ENCODE measurements around the gene RBM47.

GRCh38 chr4:40219468-40219738 is 22.6 kb downstream of the RHOH start:
- PRO-cap: no peak

- PRO-cap: no peak
These were observed 49.2 kb downstream of the RHOH start for GRCh38 chr4:40245948-40246541.

DNA sequence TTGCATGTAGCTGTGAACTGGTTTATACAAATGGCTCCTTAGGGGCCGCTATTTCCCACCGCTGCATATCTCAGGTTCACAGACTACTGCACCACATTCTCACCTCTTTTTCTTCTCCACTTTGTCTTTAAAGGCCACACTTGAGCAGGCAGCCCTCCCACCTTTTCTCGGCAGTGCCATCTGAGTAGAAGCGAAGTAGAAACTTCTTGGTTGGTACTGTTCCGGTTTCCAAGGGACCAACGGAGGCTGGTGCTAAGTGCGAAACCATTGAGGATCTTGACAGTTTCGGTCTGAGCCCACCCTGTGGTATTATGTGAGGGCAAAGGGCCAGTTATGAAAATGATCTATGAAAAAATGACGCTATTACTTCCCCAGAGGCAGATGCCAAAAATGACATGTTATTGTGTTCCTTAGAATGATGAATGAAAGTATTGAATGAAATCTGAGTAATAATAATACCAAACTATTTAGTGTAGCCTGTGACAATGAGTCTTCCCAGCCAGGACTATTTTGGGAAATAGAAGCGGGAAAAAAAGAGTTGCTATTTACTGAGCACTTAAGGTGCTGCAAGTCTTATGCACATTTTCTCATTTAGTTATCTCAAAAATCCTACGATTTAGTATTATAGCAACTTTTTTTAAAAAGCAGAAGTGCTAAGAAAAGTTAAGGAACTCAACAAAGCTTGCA is 29.7 kb upstream of the CHRNA9 start:
- PRO-cap: no peak

DNA sequence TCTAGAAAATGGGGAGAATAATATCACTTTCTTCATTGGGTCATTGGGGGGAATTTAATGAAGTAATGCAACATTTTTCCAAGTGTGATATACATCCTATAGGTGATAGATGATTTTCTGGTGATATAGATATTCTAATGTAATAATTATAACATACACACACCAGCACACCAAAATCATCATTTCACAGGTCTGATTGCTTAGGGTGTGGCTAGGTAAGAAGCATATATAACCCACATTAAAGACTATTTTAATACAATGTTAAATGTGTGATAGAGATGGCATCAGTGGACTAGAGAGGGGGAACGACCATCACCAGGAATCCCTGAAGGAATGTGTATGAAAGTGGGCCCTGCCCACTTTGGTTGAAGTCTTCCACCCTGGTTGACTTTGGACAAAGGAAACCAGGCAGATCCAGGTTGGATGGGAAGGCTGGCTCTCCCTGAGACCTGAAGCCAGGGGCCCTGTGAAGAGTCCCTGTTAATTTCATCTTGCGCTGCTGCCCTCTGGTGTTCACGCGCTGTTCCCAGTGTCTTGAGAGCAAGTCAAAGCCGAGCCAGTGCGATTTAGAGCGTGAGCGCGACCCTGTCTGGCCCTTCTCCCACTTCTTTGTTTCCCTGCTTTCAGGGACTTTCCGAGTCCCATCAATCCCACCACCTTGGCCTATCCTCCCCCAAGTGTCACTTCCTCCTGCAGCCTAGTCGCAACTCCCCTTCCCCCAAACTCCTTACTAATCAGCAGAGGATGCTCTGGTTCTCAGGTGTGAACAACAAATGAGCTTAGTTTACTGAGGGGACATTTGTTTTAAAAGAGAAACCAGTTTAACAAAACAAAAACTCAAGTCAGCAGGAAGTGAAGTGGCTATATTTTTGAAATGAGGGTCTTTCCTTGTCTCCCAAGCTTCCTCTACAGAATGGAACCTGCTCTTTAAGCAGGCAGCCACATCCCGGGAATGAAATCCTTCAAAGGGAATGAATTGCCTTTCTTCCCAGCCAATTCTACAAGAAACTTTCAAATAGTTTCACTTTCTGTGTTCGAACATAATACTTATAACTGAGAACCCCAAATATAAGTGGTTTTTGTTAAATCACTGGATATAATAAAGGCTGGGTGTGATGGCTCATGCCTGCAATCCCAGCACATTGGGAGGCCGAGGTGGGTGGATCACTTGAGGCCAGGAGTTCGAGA is 25.8 kb upstream of the CHRNA9 start:
- PRO-cap: no peak

DNA sequence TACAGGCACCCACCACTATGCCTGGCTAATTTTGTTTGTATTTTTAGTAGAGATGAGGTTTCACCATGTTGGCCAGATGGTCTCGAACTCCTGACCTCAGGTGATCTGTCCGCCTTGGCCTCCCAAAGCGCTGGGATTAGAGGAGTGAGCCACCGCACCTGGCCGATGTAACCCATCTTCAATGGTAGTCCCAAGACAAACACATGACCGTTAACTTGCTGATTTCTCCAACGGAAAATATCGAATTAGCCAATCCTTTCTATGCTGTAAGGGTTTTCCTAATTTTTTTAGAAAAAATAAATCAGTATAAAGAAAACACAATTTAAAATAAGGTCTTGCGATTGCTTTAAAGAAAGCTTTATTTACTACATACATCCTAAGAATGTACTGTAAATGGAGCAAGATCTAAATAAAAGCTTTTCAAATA is 87.8 kb downstream of the CHRNA9 start:
- PRO-cap: no peak

DNA sequence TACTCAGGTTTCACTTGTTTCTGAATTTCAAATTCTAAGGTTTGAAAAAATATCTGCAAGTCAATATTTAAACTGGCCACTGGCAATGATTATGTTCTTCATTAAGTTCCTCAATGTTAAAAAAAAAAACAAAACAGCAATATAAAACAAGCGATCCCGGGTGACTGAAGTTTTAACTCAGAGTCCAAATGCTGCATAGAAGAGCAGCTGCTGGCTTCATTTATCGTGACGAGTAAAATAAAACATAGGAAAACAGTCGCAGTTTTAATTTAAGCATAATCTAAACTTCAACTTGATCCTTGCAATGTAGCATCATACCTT is 128.8 kb downstream of the RBM47 start:
- PRO-cap: no peak

- PRO-cap: no peak
These were observed 123.5 kb downstream of the RBM47 start for GRCh38 chr4:40506073-40506721.

- PRO-cap: no peak
These were observed 112.9 kb downstream of the RBM47 start for GRCh38 chr4:40516798-40517160.

DNA sequence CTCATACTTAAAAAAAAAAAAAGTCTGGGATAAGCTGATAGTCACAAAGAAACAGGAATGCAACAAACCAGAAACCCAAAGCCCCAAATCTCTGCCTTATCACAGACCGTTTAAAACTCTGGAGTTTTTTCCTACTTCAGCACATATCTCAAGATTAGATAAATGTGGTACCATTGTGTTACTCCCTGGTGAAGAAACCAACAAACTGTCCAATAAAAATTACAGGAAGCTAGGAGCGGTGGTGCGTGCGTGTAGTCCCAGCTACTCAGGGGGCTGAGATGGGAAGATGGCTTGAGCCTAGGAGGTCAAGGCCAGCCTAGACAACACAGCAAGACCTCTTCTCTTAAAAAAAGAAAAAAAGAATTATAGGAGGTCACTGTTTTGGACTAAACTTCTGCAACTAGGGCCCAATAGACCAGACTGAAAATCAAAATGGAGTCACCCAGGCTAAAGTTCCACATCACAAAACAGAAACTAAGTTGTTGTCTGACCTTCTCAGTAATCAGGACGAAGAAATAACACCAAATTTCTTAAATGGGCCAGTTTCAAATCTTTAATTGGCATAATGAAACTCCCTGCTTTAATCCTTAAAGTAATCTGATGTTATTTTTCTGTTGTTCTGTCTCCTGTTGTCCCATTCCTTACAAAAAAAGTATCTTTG is 51.9 kb downstream of the RBM47 start:
- PRO-cap: no peak

DNA sequence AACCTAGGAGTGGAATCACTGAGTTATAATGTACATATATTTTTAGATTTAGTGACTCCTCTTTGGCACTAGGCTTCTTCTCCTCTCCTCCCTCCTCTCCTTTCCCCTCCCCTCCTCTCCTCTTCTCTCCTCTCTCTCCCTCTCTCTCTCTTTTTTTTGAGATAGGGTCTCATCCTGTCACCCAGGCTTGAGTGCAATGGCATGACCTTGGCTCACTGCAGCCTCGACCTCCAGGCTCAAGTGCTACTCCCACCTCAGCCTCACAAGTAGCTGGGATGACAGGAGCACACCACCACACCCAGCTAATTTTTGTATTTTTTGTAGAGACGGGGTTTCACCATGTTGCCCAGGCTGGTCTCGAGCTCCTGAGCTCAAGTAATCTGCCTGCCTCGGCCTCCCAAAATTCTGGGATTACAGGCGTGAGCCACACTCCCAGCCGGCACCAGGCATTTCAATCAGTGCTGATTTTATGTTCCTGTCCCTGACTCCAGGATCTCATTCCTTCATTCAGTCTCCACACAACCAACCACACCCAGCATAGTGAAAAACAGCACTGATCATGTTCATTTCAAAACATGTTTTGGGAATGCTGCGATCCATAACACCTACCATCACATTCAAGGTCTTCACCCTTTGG is 26.1 kb downstream of the RBM47 start:
- PRO-cap: no peak

GRCh38 chr4:40625732-40626908 is 3.5 kb downstream of the RBM47 start:
- PRO-cap: no peak

GRCh38 chr4:40629227-40630378 is at the start of gene RBM47:
RBM47 (minus strand) TSS chr4:40629864.
- PRO-cap: bidirectional peak, plus-strand start at chr4:40630250, minus-strand start at chr4:40629828

DNA sequence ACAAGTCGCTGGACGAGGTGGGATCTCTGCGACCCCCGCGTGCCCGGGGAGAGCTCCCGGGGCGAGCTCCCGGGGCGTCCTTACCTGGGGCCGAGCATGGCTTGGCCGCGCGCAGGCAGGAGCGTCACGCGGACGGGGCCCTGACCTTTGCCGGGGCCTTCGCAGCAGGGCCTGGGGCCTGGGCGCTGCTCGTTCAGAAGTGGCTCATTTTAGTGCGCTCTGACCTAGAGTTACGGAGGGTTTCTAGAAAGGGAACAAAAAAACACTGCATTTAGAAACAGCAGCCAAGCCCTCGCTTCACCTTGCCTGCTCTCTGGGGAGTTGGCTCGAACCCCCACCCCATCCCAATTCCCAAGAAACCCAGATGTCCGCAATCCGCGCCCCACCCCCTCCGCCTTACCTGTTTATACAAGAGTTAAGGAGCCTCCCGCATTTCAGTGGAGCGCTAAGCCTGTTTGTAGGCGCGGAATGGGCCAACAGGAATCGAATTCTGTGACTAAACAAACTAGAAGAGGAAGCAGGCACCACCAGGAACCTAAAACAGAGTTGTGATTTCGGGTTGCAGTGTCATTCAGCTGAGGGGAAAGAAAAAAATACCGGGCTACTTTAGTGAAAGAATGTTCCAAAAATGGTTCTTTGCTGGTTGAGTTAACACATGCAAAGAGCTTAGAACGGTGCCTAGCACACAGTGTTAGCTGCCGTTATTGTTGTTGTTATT is 874 bp upstream of the RBM47 start:
- PRO-cap: unidirectional peak, minus-strand start at position 98 of the sequence; bidirectional peak, plus-strand start at position 543 of the sequence, minus-strand start at position 470 of the sequence

GRCh38 chr4:40648839-40649288 is 19.2 kb upstream of the RBM47 start:
- PRO-cap: no peak

DNA sequence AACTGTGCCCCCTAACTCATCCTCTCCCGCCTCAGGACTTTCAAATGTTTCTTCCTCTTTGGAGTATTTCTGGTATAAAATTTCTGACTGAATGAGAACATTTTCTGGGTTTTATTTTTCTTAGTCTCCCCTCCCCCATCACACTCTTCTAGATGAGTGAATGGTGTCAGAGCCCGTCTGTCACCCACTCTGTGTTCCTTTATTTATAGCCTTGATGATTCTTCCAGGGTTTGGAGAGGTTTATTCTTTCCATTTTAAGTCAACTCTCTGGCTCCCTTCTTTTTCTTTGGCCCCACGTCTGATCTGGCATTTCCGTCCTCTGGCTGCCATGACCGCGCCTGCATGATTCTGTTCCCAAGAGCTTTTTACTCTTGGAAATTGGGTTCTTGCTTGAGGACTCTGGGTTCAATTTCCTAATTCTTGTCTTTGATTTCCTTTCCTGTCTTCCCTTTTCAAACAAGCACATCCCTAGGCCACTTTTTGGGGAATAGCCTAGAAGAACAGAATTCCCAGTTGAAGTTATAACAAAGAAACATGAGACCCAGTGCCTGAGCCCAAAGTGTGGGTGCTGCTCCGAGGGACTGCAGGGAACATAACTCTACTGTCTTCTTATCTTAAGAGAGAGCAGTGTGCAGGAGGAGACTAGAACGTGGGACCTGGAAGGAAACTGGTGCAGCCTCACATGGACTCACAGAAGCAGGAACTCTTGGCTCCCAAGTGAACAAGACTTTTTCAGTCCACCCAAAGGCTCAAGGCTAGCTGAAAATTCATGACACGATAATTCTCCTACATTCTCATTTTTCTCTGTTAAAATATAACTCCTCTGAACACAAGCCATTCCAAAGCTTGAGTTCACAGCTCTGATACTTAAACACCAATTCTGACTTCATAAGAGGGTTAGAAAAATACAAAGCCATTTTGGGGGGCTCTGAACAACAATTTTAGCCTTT is 129.1 kb downstream of the NSUN7 start:
- PRO-cap: no peak

DNA sequence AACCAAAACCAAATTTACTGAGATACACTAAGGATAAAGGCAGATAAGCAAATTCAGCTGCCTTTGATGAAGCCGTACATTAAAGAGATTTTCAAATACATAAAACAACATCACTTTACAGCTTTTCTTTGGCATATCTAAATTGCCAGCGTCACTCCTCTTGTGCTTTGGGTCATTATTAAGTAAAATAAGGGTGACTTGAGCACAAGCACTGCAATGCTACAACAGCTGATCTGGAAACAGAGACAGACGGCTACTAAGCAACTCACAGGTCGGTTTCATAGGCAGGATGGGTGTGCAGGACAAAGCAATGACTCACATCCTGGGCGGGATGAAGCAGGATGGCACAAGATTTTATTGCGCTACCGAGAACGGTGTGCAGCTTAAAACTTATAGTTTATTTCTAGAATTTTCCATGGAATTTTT is 215.7 kb downstream of the APBB2 start:
- PRO-cap: no peak

GRCh38 chr4:41132200-41132801 is 82.0 kb downstream of the APBB2 start:
- PRO-cap: no peak

- PRO-cap: no peak
These were observed 1.3 kb downstream of the UCHL1 start for GRCh38 chr4:41258028-41258502.

- PRO-cap: no peak
These were observed 118.8 kb downstream of the UCHL1 start for GRCh38 chr4:41375342-41376077.

DNA sequence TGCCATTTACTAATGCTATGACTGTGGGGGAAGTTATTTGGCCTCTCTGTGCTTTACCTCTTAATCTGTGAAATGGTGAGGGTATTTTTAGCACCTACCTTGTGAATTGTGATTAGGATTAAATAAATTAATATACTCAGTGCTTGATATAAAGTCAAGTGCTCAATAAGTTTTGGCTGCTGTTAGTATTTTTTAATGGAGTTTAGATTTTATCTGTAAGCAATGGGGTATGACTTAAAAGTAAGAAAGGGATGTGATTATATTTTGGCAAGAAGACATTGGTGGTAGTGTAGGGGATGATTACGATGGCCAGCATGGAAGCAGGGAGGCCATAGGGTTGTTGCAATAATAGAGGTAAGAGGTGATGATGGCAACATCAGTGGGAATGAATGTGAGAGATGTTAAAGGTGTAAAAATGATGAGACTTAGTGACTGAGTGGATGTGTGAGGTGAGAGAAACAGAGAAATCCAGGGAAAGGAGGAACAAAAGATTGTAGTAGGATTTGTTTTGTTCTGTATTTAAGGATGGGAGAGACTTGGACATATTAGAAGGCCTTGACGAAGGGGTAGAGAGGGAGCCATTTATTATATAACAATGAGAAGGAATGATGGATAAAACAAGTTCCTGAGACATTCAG is 121.7 kb downstream of the UCHL1 start:
- PRO-cap: no peak

Measured in gallbladder (tissue), 1 donor.